REH cell (cell line): ENCODE measurements around a stretch of chr17.

DNA sequence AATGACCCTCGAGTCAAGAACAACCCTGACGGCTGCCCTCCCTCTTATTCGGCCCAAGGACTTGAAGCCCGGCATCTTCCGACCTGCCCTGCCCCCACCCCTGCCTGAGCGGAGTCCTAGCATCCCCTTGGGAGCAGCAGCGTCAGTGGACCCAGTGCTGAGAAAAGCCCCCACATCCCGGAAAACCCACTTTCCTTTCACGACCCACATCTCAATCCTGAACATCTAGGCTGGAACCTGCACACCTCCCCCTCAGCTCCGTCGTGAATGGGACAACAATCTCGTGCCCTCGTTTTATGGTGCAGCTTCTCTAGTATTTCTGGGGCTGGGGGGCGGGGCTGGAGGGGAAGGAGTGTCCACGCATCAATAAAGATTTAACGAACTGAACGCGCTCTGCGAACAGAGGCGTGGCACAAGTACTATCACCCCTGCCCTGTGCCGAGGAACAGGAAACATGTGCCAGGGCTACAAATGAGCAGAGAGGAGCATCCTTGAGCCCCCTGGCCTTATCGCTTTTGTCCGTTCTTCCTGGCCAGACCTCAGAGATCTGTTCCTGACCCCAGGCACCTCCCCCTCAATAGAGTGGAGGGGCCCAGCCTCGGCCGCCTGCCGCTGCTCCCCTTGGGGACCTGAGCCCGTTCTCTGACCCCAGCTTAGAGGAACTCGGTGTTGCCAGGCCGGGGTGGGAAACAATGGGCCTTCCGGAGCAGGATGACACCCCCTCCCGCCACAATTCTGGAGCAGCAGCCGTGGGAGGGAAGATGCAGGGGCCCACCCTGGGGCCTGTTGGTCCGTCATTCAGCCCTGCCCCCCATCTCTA is 1.1 kb downstream of the TMEM88 start:
- PRO-cap = bidirectional peak, plus-strand start at position 451 of the sequence, minus-strand start at position 269 of the sequence

- PRO-cap = bidirectional peak, plus-strand start at chr17:7888158, minus-strand start at chr17:7888070
Measured at GRCh38 chr17:7887993-7888594, 495 bp upstream of the CHD3 start.

GRCh38 chr17:7914962-7915150 is 1.2 kb downstream of the RNF227 start:
- PRO-cap = no peak

- PRO-cap = no peak
Measured at GRCh38 chr17:7922157-7922820, 6.2 kb upstream of the RNF227 start.

- PRO-cap = no peak
Measured at GRCh38 chr17:7932463-7932930, 491 bp downstream of the CNTROB start.

GRCh38 chr17:7932931-7933526 is 1.0 kb downstream of the CNTROB start:
- PRO-cap = unidirectional peak, minus-strand start at chr17:7933081

DNA sequence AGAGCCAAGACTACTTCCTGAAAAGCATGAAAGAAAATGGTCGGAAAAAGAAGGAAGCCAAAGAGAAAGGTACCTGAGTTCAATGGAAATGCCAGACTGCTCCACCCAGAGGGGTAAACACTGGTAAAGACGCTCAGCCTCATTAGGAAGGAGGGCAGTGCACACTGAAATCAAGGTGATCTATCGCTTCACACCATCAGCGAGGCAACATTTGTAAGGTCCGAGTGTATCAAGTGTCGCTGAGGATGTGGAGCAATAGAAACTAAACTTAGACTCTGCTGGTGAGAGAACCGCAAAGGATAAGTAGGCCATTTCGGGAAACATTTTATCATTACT is 23.4 kb downstream of the CNTROB start:
- PRO-cap = no peak

- PRO-cap = no peak
Measured at GRCh38 chr17:8015582-8016662, 13.5 kb downstream of the GUCY2D start.

GRCh38 chr17:8016999-8017266 is 14.5 kb downstream of the GUCY2D start:
- PRO-cap = no peak

GRCh38 chr17:8120060-8121254 is 2.1 kb upstream of the ALOXE3 start:
- PRO-cap = bidirectional peak, plus-strand start at chr17:8120487, minus-strand start at chr17:8120400; bidirectional peak, plus-strand start at chr17:8120921, minus-strand start at chr17:8120899

DNA sequence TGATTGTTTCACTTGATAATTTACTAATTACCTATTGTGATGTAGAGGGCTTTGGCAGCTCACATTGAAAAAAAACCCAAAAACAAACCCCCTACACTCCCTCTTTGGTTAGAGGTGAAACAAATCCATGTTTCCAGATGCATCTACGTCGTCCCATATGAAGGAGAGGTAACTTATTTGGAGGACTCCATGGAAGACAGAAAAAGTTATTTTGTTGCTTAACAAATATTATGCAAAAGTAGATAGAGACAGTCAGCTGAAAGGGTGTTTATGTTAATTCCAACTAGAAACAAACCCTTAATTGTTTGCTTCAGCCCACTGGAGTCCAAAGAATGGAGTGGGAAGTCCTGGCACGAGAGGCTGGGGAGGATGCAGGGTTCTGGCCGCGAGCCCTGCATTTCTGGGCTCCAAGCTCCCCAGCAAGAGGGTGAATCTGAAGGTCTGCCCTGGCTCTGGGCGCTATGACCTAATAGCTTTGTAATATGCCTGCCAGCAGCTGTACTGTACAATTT is 43.5 kb downstream of the NDEL1 start:
- PRO-cap = no peak

DNA sequence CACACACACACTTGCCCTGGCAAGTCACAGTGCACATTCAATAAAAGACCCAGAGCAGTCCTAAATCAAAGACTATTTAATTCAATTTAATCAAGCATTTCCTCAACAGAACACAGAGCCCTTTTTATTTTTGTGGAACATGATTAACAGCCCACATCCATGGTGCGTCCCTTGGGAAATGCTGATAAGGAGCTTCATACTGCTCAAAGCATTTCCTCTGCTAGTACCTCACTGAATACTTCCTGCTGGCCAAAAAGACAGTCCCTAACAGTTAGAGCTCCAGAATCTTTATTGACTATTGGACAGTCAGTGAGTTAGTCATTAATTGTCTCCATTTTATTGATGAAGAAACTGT is 43.1 kb upstream of the MYH10 start:
- PRO-cap = unidirectional peak, plus-strand start at position 231 of the sequence

DNA sequence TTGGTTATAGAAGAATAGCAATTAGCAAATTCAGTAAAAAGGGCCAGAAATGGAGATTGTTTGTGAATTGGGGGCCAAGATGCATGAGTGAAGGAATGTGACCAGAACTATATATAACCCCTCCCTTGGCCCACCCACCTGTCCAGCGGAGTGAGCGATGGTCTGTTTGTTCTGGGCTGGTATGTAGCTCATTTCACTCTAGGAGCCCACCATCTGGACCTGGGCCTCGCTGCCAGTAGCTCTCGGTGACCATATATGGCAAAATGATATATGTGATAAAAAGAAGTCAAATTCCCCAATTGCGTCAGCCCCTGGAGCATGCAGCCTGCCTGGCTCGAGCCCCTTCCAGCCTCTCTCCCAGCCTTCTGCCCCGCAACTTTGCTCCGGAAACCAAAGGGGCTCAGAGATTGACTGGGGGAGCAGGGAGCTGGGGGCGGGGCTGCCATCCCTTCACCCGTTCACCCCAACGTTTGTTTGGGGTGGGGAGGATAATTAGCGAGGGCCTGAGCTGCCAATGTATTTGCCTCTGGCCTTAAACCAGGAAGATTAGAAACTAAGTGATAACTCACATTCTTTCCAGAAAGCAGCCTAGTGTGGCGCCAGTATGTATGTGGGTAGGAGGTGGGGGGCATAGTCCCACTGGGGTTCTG is 47.2 kb downstream of the CCDC42 start:
- PRO-cap = no peak

GRCh38 chr17:8874215-8874560 is 6.7 kb upstream of the PIK3R6 start:
- PRO-cap = no peak

GRCh38 chr17:8888046-8888452 is 20.6 kb upstream of the PIK3R6 start:
- PRO-cap = no peak

- PRO-cap = no peak
Measured at GRCh38 chr17:8909519-8909730, 42.0 kb upstream of the PIK3R6 start.

DNA sequence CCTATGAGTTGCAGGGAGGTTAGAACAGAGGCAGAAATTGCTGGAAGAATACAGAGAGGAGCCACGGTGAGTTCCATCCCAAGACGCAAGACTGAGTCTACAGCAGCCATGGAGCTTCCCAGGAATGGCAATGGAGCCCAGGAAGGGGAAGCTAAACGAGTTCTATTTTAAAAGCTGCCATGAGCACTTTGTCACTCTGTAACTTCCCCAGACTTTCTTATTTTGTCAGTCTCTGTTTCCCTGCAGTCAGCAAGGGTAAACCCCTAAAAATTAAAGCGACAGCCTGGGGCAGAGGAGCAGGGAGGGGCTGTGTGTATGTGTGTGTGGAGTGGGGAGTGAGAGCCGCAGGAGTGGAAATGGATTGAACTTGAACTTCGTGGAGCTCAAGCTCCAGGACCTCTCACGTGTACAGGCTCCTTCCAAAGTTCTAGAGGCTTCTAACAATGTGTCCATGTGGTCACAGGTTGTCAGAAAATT is 42.4 kb upstream of the PIK3R6 start:
- PRO-cap = no peak

DNA sequence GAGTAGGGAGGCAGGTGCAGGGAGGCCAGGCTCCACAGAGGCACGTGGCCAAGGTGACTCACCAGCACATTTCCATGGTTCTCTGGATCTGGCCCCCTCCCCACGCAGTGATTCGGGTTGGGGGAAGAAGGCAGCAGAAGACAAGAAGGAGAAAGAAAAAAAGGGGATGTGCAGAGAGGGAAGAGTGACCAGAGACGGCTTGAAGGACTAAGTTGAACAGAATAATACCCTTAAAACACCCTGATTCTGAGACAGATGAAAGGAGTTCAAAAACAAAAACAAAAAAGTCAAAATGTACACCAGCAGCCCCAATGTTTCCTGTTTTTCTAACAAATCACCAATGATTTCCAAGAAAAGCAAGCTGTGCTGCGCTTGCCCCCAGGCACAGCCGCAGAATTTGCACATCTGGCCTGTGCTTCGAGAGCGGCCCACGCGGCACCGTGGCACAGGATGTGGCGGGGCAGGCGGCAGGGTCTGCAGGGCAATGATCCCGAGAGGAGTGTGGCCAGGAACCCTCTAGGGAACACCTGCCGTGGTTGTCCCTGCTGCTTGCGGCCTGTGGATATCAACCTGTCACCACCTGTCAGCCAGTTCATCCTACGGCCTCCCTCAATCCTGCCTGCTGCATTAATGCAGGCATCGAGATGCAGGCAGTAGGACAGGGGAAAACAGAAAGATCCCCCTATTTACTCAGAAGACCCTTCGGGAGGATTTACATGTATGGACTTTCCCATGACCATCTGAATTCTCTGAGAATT is 24.1 kb downstream of the PIK3R5 start:
- PRO-cap = no peak

DNA sequence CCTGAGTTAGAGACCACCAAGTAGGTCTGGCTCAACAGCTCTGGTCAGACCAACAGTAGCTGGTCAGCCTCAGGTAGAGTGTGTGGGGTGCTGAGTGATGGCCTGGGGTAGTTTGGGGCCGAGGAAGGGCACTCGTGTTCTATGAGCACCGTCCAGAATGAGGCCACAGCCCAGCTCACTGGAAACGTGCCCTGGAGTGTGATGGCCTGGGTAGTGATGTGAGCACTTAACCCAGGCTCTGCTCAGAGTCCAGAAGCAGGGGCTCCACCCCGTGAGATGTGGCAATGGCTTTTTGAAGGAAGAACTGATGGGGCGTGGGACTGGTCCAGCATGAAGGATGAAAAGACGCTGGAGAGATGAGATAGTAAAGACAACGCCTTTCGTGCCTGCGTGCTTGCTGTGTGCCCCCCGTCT is 35.2 kb downstream of the NTN1 start:
- PRO-cap = no peak

DNA sequence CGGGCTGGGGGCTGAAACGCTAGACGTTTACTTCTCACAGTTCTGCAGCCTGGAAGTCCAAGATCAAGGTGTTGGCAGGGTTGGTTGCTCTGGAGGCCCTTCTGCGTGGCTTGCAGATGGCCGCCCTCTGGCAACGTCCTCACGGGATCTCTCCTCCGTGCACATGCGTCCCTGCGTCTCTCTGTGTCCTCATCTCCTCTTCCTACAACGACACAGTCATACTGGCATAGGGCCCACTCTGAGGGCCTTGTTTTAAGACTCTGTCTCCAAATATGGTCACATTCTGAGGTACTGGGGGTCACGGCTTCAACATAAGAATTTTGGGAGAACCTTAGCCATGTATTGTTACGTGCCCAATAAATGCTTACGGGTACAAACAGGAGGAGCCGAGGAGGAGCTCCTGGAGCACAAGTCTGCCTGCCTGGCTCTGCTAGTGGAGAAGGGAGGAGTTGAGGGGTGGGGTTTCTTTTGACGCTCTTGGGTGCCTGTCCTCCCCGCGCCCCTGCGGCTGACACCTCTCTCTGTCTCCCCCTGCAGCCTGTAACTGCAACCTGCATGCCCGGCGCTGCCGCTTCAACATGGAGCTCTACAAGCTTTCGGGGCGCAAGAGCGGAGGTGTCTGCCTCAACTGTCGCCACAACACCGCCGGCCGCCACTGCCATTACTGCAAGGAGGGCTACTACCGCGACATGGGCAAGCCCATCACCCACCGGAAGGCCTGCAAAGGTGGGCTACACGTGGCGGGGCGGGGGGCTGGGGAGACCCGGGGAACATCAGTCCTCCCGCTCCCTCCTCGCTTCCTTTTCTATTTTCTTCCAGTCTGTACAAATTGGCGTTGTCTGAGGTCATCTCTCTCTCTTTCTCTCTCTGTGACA is 141.2 kb downstream of the NTN1 start:
- PRO-cap = no peak